Hair follicular keratinocyte (primary cell): ENCODE data around the gene RNF181.

DNA sequence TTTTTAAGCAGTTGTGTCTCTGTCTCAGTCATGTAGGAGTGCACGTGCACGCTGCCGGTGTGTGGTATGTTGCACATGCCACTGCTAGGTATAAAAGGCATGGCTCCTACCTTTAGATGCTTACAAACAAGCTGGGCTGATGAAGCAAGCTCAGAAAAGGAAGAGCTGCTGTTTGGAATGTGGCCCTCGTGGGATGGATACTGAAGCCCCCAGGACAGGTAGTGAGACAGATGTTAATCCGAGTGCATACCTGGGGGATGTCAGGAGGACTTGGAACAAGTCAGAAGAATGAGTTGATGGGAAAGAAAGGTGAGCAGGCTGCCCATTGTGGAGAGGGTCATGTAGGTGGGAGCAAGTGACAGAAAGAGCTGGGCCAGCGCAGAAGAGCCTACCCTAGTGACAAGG, 49.2 kb downstream of the HK2 start:
- RAMPAGE, long total RNA: no peak

DNA sequence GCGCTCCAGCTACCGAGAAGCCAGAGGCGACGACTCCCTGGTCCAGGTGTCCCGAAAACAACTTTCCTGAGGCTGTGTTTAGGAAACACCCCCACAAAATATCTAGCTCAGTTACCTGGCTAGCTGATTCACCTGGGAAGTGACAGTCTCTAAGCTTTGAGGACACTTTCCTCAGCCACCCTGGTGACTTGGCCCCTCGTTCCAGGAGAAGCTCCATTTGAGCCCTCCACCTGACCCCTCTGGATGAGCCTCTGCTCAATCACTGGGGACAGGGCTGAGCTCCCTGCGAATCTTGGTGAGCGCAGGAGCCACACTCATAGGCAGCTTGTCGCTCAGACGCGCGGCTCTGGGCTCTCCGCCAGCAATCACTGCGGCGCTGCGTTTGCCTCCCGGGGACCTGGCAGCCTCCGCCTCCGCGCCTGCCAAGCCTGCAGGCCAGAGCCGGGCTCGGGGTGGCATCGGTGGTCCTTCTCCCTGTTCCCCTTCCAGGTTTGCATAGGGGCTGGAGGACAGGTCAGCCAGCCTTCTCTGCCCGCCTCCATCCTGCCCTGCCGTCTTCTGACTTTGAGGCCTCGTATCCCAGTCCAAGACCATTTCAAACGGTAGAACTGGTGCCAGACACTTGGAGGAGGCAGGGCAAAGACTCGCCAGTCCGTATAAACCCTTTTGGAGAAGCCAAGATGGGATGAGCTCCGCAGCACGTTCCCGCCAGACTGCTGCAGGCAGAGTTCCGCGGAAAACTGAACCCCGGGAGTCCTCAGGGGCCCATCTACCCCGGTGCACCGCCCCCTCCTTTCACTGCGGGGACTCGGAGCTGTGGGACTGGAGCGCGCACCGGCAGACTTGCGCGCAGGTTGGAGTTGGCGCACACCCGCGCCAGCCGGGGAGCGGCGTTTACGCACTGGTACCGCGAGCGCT, 912 bp upstream of the TACR1 start:
- RAMPAGE, long total RNA: no peak

DNA sequence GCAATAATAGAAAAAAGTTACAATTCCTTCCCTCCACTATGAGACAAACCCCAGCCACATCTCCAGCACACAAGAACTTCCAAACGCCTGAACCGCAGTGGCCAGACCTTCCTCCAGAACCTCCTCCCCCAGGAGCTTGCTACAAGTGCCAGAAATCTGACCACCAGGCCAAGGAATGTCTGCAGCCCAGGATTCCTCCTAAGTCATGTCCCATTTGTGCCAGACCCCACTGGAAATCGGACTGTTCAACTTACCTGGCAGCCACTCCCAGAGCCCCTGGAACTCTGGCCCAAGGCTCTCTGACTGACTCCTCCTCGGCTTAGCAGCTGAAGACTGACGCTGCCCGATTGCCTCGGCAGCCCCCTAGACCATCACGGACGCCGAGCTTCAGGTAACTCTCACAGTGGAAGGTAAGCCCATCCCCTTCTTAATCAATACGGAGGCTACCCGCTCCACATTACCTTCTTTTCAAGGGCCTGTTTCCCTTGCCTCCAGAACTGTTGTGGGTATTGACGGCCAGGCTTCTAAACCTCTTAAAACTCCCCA, 431.6 kb downstream of the LRRTM4 start:
- RAMPAGE, long total RNA: no peak

DNA sequence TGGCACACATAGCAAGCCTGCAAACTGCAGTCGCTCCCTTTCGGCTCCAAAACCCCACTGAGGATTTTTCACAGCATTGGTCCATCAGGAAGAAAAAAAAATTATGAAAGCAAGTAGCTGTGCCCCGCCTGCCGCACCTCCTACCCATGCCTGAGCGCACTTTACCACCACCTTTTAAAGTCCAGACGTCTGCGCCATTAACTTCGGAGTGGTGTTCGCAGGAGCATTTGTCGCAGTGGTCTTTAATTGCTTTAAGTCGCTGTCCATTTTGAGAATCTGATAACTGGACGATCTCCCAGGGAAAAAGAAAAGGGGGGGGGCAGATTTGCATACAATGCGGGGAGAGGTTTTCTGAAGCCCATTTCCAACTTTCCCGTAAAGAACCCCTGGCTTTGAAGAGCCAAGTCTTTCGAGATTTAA, 817 bp upstream of the TRABD2A start:
- RAMPAGE, long total RNA: no peak

- RAMPAGE, long total RNA: no peak
Measured at GRCh38 chr2:84971538-84971835, 526 bp downstream of the KCMF1 start.

GRCh38 chr2:84972460-84972785, 1.5 kb downstream of the KCMF1 start:
- RAMPAGE, long total RNA: no peak

- RAMPAGE, long total RNA: no peak
Measured at GRCh38 chr2:85047435-85048228, 76.7 kb downstream of the KCMF1 start.

- RAMPAGE, long total RNA: no peak
Measured at GRCh38 chr2:85052955-85053852, 80.0 kb upstream of the TCF7L1 start.

DNA sequence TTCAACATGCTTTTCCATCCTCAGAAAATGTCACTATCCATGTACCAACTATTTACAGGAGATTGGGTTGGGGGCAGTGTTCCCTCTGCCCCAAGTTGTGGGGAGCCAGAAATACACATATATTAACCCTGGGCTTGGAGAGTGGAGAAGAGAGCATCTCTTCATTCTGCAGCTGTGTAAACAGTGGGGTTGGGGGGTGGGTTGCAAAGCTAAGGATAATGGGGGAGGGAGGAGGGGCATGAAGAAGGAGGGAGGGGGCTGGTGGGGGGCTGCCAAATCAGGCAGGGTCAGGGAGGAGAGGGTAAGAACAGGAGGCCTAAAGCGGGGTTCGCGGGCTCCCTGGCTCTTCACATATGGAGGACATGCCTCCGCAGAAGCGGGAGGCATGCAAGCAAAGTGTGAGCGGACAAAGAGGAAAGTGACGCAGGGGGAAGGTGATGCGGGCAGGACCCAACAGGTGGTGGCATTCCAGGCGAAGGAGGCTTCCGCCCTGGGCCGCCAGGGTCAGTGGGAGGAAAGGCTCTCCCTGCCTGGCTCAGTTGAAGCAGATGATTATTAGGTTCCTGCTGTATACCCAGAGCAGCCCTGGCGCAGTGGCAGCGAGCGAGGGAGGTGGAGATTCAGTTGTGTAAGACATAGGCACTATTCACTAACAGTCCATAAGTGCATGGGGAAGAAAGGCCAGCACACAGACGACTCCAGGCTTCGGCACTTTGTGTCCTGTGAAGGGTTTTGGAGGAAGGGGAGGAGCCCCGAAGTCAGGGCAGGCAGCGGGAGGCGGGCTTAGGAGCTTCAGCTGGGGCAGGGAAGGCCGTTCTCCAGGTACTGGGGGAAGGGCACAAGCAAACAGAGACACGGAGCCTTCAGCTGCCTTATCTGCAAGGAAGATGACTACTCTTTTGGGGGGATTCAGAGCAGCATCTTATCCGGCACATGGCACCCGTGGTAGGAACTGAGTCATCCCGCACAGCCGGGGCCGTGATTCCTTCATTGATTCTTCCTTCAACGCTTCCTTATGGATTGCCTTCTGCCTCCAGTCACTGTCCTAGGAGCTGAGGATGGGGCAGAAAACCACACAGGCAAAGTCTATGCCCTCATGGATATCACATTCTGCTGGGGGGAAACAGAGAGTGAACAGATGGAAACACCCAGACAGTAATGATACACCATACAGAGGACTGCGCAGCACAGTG, 89.9 kb downstream of the TGOLN2 start:
- RAMPAGE, long total RNA: no peak

GRCh38 chr2:85307379-85308175, 20.2 kb downstream of the TGOLN2 start:
- RAMPAGE, long total RNA: no peak

GRCh38 chr2:85320870-85321786, 6.7 kb downstream of the TGOLN2 start:
- RAMPAGE, long total RNA: no peak

GRCh38 chr2:85538134-85538234, 984 bp upstream of the MAT2A start:
- RAMPAGE, long total RNA: no peak

- RAMPAGE, long total RNA: no peak
Measured at GRCh38 chr2:85539450-85540211, 663 bp downstream of the MAT2A start.

DNA sequence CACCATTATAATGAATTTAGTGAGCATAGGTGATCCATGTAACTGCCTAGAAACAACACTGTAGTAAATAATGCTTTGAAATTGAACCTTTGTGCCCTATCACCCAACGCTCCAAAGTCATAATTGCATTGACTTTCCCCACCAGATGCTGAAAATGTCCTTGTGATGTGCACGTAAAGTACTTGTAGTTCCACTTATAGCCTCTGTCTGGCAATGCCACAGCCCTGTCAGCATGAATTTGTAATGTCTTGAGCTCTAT, 4.9 kb downstream of the MAT2A start:
- RAMPAGE, long total RNA: no peak

DNA sequence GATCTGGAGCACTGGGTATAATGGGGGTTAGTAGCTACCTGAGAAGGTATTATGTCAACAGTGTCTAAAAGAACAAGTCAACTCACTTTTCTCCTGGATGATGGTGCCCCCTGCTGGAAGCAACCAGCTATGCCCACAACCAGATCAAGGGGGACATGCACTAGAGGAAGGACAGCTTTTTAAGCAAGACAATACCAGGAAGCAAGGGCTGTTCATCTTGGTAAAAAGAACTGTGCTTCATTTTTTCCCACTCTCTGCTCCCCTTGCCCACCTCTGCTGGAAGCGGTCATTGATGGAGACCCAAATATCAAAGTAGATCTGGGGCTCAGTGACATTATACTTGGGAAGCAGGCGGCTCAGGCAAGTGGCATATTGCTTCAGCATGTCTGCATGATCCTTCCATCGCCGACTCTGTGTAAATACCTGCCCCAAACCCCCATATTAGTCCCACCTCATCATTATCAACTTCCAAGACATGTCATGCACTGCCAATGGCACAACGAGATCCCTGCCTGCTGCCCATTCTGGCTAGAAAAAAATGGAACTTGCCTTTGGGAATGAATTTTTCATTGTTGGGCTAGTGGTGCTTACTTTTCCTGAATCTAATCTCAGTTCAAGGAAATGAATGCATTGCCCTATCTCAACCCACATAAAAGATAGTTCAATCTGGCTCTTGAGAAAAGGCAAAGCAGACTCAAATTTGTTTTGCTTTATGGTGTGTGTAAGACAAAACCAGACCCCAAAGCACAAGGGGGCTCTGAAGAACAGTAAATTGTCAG, 9.0 kb downstream of the GGCX start:
- RAMPAGE, long total RNA: no peak

DNA sequence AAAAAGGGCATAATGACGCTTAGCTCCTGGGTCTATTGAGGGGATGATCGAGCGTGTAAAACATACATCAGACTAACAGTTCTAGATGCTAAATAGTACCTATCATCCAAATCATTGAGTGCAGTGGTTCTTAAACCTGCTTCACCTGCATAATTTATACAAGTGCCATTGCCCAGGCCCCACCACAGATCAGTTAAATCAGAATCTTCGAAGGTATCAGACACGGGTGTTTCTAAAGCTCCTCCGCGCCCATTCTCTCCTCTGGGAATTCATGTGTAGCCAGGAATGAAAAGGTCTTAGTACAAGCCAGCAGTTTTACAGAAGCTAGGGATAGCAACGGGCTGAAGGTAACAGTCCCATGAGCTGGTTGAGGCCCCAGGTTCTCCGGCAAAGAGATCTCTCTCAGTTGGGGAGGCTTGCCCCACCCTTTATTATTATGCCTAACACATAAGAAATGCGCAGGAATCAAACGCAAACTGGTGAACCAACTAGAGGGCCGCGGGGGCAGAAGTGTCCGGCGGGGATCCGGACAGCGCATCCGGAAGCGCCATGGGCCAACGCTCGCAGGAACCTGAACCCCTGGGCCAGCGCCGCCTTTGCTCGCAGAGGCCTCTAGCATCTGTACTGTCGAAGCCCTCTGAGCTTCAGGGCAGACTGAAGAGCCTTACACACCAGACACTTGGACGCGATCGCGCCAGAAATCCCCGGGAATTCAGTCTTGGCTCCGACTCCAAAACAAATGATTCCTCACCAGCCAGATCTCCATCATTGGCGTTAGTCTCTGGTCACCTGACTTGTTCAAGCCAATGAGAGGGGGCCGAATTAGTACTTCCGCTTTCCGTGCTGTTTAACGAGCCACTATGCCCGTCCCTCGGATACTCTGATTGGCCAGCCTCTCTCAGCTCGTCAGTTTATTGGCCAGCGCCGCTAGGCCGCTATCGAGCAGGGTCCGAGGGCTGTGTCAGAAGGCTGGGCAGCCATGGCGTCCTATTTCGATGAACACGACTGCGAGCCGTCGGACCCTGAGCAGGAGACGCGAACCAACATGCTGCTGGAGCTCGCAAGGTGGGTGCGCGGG, at the start of gene RNF181:
Gene RNF181, plus strand, starts transcription at position 961 of the 1,078 bp plus-strand sequence.
- RAMPAGE, long total RNA: start-site peak on the plus strand centred at position 965 of the sequence, 15 bp wide, 351 and 214 reads in 2 replicates

DNA sequence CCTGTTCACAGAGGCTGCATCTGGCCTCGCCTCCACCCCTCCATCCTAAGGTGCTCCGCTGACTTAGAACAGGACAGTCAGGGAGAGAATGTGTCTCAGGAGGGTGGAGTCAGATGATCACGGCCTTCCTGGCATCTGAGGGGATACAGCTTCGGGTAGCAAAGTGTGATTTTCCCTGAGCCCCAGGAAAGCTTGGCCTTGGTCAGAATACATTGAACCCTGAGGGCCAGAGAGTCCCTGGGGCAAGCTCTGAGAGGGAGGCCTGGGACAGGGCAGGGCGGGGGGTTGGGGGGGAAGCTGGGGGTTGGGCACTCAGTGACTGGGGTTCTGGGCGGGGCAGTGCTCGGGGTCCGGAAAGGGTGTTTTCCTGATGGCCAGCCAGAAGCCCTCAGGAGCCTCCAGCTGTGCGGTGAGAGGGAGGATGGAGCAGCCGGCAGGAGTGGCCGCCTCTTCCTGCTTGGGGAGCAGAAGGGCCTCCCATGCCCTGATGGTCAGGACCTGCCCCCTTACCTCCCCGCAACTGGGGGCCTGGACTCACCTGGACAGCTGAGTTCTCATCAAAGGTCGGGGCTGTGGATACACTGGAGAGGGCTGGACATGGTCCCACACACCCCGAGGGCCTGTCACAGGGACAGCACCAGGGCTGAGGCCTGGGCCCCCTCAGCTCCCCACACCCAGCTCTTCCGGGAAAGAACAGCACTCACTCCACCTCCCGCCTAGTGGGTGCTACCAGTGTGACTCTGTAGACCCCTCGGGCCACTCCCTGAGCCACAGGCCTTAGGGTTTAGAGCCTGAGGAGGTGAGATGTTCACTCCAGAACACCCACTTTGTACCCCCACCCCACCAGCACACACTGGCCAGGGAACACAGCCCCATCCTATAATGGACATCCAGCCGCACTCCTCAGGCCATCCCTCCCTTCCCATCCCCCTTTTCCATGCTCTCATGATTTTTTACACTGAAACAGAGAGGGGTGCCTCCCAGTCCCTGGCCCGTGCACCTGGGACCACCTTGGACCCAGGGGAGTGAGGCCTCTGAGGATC, 6.8 kb downstream of the SFTPB start:
- RAMPAGE, long total RNA: no peak

DNA sequence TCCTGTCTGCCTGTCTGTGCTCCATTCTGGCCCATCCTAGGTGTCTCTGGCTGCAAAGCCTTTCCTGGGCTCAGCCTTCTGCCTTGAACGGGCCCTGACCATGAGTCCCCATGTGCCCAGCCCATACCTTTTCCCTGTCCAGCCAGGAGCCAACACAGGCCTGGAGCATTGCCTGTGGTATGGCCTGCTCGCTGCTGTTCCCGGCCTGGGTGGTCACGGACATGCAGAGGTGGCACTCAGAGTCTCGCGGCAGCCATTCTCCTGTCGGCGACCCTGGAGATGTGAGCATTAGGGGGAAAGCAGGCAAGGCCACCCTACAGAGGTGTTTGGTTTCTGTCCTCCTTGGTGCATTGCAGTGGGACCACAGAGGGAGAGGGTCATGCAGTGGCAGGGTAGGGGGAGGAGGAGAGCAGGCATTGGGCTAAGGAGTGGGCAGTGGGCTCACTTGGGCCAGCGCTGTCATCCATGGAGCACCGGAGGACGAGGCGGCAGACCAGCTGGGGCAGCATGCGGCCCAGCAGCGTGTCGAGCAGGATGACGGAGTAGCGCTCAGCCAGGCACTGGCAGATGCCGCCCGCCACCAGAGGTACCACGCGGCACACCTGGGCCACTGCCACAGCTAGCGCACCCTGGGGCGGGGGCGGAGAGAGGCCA, 4.7 kb downstream of the SFTPB start:
- RAMPAGE, long total RNA: no peak

GRCh38 chr2:85684891-85685257, 9.3 kb upstream of the GNLY start:
- RAMPAGE, long total RNA: no peak

DNA sequence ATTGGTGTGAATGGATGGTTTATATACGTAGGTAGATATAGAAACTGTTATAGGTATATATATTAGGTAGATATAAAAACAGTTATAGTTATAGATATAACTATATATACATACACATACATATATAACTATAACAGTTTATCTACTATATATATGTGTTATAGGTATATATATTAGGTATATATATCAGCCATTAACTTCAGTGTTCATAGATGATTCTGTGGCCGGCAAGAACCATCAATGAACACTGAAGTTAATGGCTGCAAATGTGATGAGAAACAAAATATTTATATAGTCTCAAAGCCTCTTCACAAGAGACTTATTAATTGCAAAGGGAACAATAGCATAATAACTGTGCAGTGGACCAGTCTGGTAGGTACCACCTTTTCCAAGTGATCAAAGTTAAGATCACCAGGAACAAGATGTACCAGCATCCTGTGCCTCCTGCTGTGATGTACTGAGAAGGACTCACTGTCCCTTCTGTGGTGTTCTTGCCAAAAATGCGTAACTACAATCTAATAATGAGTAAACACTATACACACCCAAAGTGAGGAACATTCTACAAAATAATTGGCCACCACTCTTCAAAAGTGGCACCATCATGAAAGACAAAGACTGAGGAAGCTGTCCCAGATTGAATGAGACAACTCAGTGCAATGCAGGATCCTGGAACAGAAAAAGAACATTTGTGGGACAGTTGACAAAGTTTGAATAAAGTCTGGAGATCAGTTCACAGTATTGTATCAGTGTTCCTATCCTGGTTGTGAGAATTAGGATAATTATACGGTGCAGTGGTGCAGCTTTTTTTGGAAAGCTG, 14.4 kb downstream of the GNLY start:
- RAMPAGE, long total RNA: no peak